Right cardiac atrium (tissue), 1 donor: ENCODE measurements around a stretch of chr2.

DNA sequence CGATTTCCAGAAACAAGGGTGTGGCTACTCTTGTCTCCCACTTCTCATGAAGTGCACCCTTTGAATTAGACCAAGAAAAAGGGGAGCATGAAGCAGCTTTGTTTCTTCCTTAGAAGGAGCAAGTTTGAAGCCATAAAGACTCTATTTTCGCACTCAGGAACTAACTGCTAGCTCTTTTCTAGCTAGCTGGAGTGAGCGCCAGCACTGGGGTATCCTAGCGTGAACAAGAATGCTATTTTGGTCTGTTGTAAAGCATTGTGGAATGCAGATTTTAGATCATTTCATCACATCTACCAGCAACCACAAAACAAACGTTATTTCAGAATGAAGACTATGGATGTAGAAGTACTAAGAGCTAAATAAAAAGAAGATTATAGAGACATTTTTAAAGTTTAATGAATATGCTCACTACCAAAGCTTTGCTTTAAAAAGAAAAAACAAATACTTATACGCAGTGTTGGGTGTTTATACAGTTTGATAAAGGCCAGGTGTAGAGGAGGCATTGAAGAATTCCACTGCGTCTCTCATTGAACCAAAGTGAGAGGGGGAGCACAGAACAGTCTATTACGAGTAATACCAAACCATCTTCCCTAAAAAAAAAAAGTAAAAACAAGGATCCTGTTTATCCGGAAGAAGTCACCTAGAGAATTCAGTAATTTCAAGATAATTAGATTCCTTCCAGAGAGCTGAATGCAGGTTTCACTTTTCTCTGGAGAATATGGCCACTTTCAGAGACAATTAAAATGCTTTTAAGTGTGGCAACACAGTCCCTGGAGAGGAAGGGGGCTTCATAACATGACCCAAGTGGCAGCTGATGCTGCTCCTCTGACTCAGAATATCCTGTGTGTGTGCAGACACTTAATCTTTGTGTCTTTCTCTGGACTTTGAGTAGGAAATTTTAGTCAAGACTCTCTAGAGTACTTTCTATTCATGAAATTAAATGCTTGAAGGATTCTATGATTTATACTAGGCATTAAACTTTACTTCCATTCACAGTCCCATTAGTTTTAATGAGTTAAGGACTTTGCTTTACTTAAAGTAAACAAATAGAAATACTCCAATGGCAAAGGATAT is 63.8 kb upstream of the CDC42EP3 start:
- PRO-cap, result no peak

GRCh38 chr2:37875128-37876046 is 49.7 kb upstream of the RMDN2 start:
- PRO-cap, result unidirectional peak, minus-strand start at chr2:37875848

- PRO-cap, result no peak
Measured at GRCh38 chr2:37916331-37916656, 8.8 kb upstream of the RMDN2 start.

DNA sequence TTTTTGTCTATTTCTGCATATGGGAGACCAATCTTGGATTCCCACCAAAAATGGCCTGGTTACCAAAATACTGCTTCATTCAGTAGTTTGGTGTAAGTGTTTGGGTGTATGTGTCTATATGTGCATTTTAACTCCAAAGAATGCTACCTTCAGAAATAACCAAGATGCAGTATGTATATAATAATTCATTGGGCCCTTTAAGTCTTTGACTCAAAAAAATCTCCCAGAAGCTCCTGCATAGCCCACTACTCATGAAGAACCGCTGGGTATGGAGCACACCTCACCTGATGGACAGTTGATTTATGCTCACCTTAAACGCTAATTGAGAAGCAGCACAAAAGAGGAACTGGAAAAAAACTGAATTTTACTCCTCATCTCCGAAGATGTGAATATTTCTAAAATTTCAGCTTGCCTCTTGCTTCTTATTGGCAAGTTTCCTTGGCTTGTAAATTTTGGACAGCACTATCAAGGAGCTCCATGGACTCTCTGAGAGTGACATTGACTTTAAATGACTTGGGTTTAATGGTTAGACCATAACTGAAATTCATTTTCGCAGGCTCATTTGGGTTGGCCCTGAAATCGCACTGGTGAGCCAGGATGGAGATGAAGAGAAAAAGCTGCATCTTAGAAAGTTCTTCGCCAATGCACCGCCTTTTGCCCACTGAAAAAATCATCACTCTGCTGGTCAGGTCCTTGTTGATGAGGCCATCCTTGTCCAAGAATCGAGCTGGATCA is 5.5 kb downstream of the CYP1B1 start:
- PRO-cap, result no peak

DNA sequence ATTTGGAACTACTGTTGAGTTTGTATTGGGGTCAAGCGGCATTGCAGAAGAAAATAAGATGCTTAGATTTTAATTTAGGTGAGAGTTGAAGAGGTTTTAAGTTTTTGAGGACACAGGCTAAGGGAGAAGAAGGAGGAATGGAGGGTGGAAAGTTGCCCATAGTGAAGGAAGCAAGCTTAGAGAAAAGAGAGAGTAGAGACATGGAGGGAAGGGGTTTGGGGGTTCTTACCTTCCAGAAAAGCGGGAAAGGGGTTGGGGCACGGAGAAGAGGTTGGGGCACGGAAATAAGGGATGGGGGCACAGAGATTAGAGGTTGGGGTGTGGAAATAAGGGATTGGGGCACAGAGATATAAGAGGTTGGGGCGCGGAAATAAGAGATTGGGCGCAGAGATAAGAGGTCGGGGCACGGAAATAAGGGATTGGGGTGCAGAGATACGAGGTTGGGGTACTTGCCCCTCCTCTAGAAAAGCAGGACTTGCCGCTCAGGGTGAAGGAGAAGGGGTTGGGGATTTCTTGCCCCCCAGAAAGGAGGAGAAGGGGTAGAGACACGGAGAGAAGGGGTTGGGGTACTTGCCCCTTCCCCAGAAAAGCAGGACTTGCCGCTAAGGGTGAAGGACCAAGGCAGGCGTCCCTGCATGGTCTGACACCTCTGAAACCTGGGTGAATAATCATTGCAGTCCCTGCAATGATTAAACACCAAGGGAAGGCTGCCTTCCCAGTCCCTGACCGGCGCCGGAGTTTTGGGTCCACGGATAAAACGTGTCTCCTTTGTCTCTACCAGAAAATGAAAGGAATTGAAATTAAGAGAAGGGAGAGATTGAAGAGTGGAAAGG is 9.3 kb upstream of the CYP1B1 start:
- PRO-cap, result no peak

- PRO-cap, result no peak
Measured at GRCh38 chr2:38146147-38147361, 70.6 kb upstream of the CYP1B1 start.

GRCh38 chr2:38347198-38347682 is 29.8 kb downstream of the ATL2 start:
- PRO-cap, result no peak

DNA sequence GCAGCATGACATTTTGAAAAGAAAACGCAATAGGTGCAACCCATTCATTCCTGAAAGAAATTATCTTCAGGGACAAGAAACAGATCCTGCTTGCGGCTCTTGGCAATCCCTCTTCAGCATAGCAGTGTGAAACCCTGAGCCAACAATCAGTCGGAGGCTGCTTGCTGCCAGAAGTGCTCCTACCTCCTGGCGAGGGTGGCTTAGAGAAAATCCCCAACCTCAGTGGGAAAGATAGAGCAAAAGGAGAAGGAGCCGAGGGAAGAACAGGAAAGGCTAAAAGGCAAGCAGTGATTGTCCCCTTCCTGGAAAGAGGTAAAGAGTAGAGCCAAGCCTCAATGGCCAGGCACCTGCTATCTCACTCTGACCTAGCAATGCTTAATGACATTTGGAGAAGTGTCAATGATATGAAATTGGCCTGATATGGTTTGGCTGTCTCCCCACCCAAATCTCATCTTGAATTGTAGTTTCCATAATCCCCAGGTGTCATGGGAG is 66.2 kb upstream of the ATL2 start:
- PRO-cap, result no peak

DNA sequence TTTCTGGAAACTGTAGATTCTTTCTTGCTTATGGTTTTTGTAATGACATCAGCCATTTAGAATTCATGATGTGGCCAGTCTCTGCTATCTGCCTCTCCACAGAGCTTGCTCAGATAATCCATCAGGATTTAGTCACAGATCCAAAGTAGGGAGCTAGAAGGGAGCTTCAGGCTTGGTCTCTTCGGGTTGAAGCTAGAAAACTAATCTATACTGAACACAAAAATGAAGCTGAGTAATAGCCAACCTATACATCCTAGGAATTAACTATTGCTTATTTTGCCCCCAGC is 36.6 kb downstream of the GALM start:
- PRO-cap, result no peak

GRCh38 chr2:38752119-38752488 is 943 bp upstream of the SRSF7 start:
- PRO-cap, result no peak

GRCh38 chr2:38861535-38862118 is 14.1 kb downstream of the DHX57 start:
- PRO-cap, result no peak

GRCh38 chr2:39013203-39014064 is 107.4 kb downstream of the SOS1 start:
- PRO-cap, result no peak

- PRO-cap, result no peak
Measured at GRCh38 chr2:39034980-39035726, 85.7 kb downstream of the SOS1 start.

GRCh38 chr2:39277838-39278361 is 157.0 kb upstream of the SOS1 start:
- PRO-cap, result no peak

GRCh38 chr2:39335472-39336024 is 101.5 kb downstream of the MAP4K3 start:
- PRO-cap, result no peak

- PRO-cap, result bidirectional peak, plus-strand start at chr2:39437431, minus-strand start at chr2:39437278
Measured at GRCh38 chr2:39437372-39437651, 227 bp upstream of the MAP4K3 start.

DNA sequence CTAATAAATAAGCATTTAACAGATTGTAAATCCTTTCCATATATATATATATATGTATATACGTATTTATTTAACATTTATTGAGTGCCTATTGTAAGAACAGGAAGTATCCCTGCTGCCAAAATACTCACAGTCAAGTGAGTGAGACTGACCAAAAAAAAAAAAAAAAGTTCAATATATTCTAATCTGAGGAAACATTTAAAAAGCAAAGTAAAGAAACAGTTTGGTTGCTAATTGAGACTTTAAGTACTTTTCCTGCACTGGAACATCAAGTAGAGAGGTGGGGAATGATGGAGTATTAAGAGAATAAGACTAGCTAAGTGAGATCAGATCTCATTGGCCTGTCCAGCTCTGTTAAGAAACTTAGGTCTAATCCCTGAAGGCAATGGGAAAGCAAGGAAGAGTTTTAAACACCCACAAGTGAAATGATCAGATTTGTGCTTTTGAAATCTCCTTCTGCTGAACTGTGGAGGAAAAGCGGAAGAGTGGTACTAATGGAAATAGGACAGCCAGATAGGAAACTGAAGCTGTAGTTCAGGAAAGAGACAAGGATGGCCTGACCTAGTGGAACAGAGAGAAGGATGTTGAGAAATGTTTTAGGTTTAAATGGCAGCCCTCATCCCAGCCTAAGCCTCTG is 27.8 kb upstream of the MAP4K3 start:
- PRO-cap, result no peak

DNA sequence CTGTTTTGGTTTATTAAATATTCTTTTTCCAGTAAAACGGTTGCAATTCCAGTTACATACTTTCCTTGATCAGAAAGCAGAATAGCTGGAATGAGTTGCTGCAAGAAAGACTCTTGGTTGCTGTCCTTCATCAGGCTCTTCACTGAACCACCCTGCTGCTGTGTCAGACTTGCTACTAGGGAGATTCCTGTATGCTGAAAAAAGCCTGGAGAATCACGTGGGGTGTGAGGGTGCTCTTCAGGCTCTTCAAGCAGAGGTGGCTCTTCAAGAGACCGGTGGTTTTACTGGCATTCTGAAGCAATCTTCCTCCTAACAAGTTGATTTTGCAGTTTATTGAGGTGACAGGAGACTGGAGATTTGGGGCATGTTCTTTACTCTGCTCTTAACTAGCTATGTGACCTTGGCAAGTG is 14.0 kb downstream of the TMEM178A start:
- PRO-cap, result unidirectional peak, plus-strand start at position 249 of the sequence

DNA sequence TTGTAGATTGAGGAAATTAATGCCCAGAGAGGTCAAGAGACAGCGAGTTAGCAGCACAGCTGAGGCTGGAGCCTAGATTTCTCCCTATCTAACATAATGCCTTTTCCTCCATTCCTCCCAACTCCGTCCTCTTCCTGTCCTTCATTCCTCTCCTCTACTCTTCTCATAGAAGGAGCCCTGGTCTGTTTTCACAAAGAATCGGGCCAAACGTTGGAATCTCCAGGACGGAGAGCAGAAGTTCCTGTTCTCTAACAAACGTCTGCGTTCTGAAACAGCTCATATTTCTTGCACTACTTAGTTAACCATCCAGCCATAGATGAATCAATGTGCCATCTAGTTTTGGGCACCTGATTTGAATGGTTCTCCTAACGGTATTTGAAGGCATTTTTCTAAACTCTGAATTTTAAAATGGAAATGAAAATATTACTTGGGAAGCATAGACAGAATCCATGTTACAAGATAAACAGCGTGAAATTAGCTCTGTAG is 537 bp upstream of the THUMPD2 start:
- PRO-cap, result no peak

DNA sequence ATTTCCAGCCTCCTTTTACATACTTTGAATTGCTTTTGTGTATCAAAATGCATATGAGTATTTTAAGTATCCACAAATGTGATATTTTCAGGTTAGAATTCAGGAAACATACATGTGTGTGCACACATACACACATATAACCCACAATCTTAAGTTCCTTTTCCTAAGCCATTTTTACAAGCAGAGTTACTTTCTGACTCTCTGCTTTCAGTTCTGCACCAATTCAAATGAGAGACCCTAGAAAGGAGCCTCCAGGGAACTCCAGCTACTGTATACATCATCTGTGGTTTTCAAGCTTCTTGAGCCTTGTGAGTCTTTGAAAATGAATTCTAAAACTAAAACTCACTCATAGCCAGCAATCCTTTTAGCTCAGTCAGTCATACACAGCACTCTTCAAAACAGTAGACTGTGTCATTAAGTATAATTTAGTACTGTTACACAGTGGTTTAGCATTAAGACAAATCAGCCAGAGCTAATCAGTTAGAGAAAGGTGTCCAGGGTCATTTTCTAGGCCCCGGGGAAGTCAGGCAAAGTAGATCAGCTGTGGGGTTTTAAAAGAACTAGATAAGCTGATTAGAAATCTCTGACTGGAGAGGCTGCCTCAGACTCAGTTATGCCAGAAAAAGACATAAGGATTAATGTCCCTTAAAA is 322.0 kb upstream of the THUMPD2 start:
- PRO-cap, result no peak